SJCRH30 (cell line): ENCODE results near the genes C4orf51 and PRMT9.

- RAMPAGE, long total RNA = no peak
Measured at GRCh38 chr4:144339479-144339849, 198.9 kb upstream of the GYPA start.

GRCh38 chr4:145545605-145546195, 64.0 kb downstream of the SMAD1 start:
- RAMPAGE, long total RNA = no peak

DNA sequence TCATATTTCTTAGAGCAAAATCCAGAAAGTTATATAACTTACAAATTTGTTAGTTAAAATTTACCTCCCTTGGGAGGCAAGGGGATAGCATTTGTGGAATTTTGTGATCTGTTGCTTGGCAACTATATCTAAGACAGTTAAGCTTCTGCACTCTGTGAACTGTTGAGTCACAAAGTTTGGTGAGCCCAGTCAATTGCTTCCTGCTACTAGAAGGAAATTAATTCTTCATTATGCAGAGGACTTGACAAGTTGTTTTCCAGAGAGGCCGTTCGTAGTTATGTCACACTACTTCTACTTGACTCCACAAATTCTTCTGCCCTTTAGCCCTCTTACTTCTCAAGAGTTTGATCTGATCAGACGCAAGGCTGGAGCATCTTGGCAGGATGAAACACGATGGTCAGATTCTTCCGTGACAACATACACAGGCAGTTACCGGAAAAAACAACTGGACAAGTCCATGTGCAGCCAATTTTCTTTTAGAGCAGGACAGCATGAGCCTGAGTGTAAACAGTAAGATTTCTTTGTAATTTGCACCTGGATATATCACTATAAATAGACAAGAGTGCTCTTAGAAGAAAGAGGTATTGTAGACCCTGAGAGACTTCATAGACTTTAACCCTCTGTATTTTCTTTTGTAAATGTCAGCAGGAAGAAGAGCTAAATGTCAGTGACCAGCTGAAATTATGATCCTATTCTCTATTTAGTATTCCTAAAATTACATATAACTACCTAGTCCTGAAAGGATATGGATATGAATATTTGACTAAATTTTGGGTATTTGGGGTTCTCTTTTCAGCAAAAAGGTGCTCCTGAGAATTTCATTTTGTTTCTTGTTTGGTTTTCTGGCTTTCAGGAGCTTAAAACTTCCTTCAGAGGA, at the start of gene C4orf51:
Gene C4orf51, plus strand, starts transcription at position 220 of the 877 bp plus-strand sequence.
- RAMPAGE, long total RNA = no peak

- RAMPAGE, long total RNA = no peak
Measured at GRCh38 chr4:145782553-145783100, 102.7 kb downstream of the C4orf51 start.

DNA sequence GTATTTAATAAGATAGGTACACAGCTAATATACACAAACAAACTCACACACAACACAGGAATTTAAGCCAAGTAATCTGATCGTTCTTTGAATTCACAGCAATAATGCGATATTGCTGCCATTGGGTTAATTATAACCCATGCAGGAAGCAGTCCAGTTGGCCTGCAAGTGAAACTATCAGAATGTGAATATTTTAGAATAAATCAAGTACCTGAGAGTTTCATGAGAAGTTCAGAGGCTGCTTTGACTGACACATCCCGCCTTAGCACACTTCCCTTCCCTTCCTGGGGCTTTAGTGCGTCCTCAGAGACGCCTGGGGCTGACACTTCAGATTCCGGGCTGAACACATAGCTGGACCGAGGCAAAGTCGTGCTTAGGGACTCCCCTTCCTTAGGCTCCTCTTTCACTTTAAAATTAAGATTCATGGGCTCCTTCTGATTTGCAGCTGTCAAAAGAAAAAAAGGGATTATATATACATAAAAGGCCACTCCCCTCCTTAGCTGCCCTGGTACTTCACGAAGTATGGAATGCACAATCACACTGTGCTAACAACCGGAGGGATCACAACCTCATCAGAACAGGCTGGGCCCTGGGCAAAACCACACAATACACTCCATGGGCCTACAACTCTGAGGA, 68.5 kb downstream of the ZNF827 start:
- RAMPAGE, long total RNA = no peak

GRCh38 chr4:145909703-145910326, 28.8 kb downstream of the ZNF827 start:
- RAMPAGE, long total RNA = no peak

- RAMPAGE, long total RNA = no peak
Measured at GRCh38 chr4:146349765-146350297, 135.5 kb downstream of the REELD1 start.

GRCh38 chr4:146654820-146655545, 16.3 kb downstream of the POU4F2 start:
- RAMPAGE, long total RNA = no peak

- RAMPAGE, long total RNA = no peak
Measured at GRCh38 chr4:147683064-147683560, 851 bp downstream of the PRMT9 start.

DNA sequence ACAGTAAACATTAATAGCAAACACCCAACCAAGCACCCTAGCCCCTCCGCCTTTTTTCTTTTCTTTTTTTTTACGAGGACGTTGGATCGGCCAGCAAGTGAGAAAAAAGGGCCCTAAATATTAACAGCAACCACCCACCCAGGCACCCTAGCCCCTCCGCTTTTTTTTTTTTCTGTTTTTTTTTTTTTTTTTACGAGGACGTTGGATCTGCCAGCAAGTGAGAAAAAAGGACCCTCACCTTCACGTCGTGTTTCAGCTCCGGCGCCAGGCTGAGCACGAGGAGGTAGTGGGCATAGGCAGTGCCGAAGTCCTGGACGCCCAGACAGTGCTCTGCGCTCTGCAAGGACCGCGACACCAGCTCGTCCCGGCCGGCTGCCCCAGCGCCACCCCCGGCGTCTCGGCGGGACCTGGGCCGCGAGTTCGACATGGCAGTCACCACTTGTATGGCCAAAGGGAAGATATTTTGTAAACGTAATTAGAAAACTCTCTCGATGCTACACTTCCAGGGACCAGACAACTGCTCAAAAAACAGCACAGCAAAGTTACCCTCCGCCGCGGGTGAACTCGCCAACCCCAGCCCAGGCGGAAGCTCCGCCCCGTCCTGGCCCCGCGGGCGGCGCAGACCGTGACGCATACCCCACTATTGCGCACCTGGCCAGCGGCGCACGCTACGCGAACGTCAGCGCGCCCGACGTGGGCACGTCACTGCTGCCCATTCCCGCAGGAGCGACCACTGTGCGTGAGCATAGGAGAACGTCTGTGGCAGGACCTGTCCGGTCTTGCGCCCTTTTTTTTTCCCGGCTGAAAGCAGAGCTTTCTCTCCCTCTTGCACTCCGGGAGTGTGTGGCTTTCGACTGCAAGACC, at the start of gene PRMT9:
Gene PRMT9, minus strand, starts transcription at position 603 of the 864 bp plus-strand sequence.
- RAMPAGE, long total RNA = no peak

GRCh38 chr4:147971141-147971519, 239.2 kb downstream of the ARHGAP10 start:
- RAMPAGE, long total RNA = no peak

DNA sequence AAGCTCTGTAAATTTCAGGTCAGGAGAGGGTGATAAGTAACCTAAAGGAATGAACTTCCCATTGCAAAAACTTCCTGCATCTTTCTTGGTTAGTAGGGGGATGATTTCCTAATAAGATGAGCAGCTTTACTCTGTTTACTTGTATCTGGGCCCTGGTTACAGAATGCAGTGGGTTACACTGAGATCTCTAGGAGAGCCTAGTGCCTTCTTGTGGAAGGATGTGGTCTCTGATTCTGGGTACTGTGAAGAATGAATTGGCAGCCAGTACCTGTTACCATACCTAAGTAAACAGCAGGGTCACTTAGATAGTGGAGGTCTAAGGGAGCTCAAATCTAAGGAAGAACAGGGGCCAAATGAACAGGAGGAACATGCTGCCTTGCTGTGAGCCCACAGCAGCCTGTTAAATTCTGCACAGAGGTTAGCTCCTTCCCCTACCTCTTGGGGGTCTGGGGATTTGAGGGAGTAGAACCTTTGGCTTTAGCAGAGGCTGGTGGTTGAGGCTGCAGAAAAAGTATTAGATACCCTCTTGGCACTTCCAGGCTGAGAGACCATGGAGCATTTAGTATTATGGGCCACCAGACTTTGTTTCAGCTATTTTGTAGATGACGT, 320.7 kb downstream of the ARHGAP10 start:
- RAMPAGE, long total RNA = no peak

- RAMPAGE, long total RNA = no peak
Measured at GRCh38 chr4:148162280-148163201, 279.7 kb downstream of the NR3C2 start.

DNA sequence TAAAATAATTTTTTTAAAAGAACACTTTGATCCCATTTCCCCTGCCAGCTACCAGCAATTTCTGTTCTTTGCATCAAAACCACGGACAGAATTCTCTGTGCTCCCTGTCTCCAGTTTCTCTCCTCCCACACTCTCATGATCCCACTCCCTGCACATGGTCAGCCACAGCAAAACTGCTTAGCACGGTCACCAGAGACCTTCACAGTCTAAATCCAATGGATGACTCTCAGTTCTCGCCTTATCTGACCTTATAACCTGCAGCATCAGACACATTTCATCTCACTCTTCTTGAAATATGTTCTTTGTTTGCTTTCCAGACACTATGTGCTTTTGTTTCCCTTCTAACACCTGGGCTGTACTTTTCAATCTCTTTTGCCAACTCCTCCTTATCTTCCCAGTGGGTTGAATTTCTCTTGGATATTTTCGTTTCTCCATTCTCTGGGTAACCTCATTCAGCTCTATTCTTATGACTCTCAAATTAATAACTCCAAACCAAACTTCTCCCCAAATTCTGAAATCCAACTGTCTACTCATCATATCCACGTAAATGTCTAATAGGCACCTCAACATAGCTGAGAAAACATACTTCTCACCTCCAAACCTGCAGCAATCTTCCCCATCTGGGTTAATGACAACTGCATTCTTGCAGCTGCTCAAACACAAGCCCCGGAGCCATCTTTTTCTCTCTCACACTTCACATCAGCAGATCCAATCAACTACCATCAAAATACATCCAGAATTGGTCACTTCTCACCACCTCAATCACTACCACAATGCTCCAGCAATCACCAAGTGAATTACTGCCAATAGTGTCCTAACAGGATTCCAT, 131.2 kb downstream of the NR3C2 start:
- RAMPAGE, long total RNA = no peak

GRCh38 chr4:148513743-148514198, 71.6 kb upstream of the NR3C2 start:
- RAMPAGE, long total RNA = no peak

DNA sequence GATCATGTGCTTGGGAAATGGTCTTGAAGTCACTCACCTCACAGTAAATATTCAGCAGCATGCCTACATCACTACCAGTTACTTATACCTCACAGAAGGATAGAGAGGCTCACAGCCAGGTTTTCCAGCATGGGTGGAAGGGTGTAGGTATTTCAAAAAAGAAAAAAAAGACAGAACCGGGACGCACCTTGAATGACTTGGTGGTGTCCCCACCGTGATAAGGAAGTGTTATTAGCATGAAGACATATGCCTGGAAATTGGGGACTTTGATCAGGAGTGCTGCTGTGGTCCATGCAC, 633.6 kb downstream of the IQCM start:
- RAMPAGE, long total RNA = no peak

GRCh38 chr4:150575979-150576421, 6.0 kb upstream of the MAB21L2 start:
- RAMPAGE, long total RNA = no peak

DNA sequence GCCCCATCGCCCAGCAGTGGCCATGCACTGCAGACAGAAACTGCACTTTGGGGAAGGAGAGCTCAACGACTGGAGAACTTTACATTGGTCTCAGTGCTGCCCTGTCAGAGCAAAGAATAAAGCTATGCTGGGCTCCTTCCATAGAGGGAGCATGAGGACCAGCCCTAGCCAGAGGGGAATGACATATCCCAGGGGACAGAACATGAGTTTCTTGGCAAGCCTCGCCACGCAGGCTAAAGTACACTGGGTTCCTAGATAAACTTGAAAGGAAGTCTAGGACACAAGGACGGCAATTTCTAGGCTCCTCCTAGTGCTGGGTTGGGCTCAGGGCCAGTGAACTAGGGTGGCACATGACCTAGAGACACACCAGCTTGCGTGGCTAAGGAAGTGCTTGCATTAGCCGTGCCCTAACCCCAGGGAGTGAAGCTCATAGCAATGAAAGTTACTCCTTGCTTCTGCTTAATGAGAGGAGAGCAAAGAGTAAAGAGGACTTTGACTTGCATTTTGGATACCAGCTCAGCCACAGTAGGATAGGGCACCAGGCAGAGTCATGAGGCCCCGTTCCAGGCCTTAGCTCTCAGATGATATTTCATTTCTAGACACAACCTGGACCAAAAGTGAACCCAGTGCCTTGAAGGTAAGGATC, 141.0 kb downstream of the MAB21L2 start:
- RAMPAGE, long total RNA = no peak

DNA sequence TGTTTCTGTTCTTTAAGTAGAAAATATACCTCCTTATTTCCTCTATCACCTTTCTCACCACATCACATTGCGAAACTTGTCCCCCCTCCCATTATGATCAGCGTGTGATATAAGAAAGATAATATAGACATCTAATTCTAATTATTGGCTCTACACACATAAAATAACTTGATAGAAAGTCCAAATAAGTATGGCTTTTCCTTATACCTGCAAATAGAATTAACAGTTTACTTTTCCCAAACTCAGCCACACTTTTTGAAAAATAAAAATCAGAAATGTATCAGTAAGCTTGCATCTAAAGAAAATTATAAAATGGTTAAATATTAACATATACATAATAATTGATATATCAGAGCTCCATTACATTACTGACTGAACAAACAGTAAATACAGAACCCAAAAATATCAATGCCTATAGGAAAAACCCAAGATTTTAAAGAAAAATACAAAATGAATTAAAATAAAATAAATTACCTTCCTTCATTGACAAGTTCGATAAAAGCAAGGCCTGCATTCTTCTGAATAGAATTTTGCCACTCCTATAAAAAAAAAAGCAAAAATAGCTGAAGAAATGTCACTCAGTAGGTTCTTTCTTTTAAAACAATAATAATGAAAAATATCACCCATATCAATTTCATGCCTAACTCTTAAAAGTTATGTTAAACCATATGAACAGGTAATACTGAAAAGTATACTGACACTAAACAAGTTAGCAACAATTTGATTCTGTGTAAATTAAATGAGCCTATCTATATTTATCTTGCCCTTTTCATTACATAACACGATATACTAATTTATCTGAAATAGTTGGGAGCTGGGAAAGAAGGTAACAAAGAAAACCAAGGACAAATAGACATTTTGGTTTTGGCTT, 179.6 kb downstream of the MAB21L2 start:
- RAMPAGE, long total RNA = no peak

- RAMPAGE, long total RNA = no peak
Measured at GRCh38 chr4:151014150-151014871, 773 bp downstream of the LRBA start.